Vein endothelial cell (primary cell): ENCODE data around the genes CBLL2, KLHL15, MAGEB3 and TAB3.

DNA sequence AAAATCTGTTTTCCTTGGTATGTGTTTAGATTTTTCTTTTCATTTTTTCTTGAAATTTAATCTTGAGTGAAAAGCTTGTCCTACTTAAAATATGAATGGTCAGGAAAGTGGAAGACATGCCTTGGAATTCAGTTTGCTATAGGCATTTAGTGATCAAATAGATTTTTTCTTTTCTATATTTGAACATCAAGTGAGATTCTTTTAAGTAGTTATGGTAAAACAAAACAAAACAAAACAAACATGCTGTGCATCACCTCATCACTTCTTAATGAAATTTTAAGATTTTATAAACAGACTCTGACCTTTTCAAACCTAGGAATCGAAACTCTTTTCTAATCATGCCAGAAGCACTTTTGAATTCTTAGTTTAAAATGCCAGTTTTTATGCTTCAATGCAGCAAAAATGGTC, 62.8 kb downstream of the CNKSR2 start:
- CAGE, long polyA plus RNA = no peak

GRCh38 chrX:21438703-21439164, 64.5 kb downstream of the CNKSR2 start:
- CAGE, long polyA plus RNA = no peak

- CAGE, long polyA plus RNA = no peak
Measured at GRCh38 chrX:21883123-21883893, 27.5 kb downstream of the YY2 start.

DNA sequence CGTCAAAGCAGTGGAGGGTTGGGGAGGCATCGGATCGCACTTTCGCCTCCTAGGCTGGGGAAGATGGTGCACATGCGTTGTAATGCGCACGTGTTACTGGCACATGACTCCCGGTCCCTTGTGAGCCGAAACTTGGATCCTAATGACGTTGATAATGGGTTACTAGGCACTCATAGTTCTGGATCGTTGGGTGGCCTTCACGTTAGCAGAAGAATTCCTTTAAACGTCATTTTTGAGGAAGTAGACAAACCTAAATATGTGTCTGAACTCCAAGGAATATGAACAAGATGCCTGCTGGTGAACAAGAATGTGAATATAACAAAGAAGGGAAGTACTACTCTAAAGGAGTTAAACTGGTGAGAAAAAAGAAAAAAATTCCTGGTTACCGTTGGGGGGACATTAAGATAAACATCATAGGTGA, at the start of gene CBLL2:
Gene CBLL2, plus strand, starts transcription at position 200 of the 421 bp plus-strand sequence.
- CAGE, long polyA plus RNA = no peak

DNA sequence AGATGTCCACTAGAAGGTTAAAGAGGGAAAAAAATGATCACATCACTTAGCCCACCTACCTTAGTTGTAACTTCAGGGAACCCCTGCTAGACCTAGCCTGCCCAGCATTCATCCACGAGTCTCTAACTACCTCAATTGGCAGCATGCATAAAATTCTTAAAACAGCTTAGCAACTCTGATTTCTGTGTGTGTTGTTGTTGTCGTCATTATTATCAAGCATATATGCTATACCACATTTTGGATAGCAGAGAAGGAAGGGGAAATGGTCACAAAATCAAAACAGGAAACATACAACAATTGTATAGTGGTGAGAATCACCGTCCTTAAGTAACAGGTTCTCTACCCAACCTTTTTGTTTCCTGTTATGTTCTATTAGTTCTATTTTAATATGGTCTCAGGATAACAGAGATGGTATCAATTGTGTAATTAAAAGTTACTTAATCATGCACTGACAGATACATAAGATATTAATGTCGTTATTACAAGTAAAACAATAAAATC, 2.7 kb upstream of the ACOT9 start:
- CAGE, long polyA plus RNA = no peak

DNA sequence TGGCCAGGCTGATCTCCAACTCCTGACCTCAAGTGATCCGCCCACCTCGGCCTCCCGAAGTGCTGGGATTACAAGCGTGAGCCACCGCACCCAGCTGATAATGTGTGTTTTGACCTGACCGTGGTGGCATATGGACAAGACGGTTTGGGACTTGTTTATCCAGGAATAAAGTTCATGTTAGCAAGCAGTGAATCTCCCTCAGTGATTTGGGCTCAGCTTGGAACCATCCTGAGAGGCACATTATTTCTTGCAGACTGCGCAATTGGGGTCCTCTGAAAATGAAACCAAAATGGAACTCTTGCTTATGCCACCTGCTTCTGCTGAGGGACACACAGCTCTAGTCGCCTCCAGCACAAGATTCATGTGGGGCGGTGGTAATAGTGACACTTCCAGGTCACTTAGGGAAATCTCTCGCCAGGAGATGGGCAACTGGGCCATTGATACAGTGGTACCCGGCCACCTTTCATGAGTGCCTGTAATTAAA, 9.9 kb upstream of the SAT1 start:
- CAGE, long polyA plus RNA = no peak

GRCh38 chrX:23783648-23784244, 773 bp downstream of the SAT1 start:
- CAGE, long polyA plus RNA = no peak

GRCh38 chrX:23900866-23901359, 6.8 kb downstream of the APOO start:
- CAGE, long polyA plus RNA = no peak

DNA sequence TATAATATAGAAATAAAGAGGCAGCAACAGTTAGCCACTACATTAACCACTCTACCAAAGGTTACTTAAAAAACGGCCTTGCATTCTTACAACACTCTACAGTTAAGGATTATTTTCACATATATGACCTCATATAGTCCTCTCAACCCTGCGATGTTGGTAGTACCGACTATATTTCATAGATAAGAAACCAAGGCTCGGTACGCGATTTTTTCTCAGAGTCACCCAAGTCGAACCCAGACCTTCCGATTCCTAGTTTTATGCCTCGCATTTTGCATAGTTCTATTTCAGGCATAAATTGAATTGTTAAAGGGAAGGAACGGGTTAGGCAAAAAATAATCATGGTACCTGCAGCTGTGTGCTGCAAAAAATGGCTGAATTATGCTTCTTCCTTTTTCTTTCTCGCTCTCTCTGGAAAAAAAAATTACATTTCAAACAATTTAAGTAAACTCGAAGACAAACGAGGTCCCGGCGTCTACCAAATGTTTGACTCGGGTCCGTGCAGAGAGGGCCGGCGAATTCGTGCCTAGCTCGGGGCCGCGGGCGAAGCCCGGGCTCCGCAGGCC, 2.6 kb downstream of the KLHL15 start:
- CAGE, long polyA plus RNA = no peak

DNA sequence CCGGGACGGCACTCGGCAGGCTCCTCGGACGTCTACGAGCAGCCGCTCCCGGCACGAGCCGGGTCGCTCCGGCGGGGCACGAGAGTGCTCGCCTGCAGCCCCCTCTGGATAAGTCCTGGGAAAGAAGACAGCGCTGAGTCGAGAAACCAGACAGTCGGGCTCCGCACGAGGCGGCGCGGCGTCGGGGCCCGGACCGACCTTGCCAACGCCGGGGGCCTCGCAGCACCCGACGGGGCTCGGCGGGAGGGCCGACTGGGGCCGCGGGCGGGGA, 2.1 kb downstream of the KLHL15 start:
- CAGE, long polyA plus RNA = no peak

- CAGE, long polyA plus RNA = no peak
Measured at GRCh38 chrX:24026905-24027563, at the start of gene KLHL15. TSS of gene KLHL15 (minus strand) at chrX:24027186.

DNA sequence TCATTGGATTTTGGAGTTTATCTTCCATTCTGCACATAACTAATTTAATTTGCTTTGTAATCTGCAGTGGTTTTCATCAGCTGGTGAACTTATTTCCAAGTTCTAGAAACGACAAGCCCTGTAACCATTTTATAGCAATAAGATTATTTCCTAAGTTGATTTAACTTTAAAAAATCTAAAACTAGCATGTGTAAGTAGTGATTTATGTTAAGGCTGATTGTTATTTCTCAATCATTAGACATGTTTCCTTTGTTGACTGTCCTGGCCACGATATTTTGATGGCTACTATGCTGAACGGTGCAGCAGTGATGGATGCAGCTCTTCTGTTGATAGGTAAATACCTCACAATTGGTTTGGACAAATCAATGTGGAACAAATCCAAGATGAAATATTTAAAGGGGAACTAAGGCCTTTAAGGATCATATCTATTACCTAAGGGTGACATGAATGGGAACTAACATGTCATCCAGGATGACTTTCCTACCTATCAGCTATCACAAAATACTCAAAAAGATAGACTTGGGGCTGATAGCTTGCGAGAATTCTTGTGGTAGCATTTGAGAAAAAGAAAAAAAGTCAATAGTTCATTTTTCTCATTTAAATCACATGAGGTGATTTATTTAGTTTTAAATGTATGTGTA, 5.2 kb downstream of the EIF2S3 start:
- CAGE, long polyA plus RNA = no peak

GRCh38 chrX:24063400-24064616, 9.1 kb downstream of the EIF2S3 start:
- CAGE, long polyA plus RNA = no peak

DNA sequence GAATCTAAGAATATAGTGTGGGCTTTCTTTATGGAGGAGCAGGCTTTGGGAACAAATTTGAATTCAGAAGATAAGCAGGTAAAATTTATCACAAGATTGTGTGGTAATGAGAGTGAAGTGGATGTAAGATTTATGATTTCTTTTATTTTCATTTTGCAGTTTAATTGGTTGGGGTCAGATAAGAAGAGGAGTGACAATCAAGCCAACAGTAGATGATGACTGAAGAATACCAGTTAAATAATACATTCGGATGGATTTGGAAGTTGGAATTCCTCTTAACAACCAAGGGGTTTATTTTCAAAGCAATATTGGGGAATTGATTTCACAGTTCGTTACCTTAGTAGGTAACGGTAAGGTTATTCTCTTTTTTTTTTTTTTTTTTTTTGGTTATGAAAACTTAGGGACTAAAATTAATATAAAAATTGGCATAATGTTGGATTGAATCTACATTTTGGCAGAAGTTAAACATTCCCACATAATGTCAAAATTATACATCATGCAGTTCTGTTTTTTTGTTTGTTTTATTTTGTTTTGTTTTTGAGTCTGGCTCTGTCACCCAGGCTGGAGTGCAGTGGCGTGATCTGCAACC, 21.9 kb downstream of the EIF2S3 start:
- CAGE, long polyA plus RNA = no peak

DNA sequence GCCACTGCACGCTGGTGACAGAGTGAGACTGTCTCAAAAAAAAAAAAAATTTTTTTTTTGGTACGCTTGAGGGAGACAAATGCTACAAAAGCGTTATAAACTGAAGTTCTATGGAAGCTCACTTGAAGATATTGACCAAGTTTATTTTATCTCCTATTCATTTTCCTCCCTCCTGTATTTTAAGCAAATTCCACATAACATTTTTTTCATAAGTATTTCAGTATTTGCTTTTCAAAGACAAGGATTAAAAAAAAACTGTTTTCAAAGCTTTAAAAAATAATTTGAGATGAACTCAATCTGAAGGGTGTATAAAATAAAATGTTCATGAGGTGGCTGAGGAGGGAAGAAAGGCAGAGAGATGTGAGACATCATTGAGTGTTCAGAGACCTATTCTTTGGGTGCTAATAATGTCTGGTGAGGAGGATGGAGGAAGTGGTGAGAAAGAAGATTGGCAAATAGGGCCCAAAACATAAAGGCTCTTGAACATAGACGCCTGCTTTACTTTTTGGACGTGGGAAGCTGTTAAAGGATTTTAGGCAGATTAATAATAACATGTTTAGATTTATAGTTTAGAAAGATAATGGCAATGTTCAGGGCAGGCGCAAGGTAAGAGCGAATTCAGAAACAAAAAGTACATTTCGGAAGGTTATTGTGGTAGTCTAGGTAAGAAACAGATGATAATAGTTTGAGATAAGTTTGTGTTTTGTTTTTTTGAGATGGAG, 38.8 kb downstream of the ZFX start:
- CAGE, long polyA plus RNA = no peak

DNA sequence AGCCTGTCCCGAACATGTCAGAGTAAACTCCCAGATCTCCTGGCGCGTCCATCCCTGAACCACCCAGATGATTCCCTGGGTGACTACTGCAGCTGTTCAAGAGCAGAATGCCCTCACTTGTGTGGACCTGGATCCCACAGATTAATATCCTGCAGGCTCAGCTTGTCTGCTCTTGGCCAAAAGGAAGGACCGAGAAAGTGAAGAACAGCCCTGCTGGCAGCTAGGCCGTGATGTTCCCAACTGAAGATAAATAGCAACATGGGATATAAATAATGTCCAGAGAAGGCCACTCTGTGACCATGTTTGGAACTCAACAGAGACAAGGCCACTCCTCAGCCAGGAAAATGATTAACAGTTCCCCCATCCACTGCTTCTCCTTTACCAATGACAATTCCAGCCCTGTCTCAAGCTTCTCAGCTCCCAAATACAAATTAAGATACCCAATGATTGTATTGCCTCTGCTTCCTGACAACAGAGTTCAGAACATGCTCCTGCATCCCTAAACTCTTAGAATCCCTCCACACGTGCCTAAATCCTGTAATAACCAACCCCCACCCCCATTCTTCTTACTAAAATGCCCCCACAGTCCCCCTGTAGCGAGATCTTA, 21.4 kb downstream of the SUPT20HL2 start:
- CAGE, long polyA plus RNA = no peak

DNA sequence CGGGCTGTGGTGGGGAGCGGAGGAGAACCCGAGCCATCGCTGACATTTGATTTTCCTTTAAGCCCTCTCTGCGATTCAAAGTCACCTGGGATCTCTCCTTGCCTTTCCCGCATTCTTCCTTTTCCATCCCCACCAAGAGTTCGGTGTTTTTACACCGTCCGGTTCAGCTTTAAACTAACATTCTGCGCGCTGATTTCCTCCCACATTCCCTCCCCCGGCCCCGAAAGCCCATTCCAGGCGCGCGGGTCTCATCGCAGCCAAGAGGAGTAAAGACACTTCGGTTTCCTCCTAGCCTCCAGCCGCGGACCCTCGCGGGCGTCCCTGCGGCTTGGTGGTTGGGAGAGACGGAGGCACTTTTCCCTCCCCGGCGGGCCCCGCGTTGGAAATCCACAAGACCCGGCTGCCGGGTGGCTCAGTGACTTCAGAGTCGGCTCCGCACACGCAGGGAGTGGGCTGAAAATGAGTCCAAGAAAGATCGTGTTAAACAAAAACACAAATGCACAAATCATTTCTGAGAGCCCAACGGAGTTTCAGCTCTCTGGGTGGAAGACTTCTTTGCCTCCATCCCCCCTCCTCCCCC, 1.9 kb upstream of the ARX start:
- CAGE, long polyA plus RNA = no peak

DNA sequence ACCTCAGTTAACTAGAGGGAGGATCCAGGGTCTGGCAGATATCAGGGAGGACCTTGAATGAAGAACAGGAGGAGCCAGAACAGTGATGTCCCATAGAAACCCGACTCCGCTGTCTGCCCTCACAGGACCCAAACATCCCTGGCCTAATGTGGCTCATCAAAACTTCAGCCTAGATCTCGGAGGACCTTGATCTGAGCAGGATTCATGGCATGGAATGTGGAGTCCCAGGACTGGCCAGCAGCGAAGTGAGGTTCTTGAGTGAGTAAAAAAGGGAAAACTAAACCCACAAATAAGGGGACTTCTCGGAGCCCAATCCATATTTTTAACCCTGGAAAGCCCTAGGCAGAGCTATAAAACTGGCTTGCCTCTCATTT, at the start of gene MAGEB3:
Gene MAGEB3, plus strand, starts transcription at position 98 of the 374 bp plus-strand sequence.
- CAGE, long polyA plus RNA = no peak

DNA sequence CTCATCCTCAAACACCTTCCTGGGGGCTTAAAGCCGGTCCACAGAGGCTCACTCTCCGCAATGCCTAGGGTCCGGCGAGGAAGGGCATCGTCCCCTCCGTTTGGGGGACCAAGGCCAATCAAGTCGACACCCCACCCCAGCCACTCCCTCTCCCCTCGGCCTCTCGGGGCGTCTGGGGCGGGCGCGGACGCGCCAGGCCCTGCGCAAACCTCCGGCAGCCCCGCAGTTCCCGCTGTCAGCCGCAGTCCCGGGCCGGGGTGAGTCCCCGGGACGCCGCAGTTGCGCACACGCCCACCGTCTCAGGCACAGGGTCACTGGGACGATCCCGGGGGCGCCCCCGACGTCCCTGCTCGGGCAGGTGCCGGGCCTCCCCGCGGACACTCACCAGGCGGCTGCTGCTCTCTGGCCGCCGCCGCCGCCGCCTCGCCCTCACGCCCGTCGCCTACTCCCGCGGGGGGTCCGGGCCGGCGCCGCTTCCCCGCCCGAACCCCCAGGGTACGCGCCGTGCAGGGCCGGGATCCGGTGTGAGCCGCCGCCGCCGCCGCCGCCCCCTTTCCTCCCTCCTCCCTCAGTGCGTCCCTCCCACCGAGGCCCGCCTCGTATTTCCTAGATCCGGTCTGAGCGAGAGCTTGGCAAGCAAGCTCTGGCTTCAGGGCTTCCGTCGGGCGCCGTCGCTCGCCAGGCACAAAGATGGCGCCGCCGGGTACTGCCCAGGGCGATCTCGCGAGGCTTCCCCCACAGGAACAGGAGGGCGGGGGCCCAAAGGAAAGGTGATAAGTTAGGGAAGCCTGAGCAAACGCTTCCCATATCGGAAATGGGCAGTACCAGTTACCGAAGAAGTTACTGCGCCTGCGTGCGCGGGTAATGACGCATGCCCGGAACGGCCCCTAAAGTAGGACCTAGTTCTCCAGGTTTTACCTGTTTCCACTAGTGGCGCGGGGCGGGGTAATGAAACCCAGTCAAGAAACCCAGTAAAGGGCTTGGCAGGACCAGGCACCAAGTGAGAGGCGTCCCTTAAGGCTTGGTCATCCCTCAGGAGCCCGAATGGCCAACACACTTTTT, at the start of gene TAB3:
Gene TAB3, minus strand, starts transcription at position 526 of the 1,062 bp plus-strand sequence.
- CAGE, long polyA plus RNA = no peak

- CAGE, long polyA plus RNA = no peak
Measured at GRCh38 chrX:31071669-31071890, 261 bp downstream of the FTHL17 start.